ENCODE measurements around the genes C16orf74, MTHFSD and ZCCHC14.

DNA sequence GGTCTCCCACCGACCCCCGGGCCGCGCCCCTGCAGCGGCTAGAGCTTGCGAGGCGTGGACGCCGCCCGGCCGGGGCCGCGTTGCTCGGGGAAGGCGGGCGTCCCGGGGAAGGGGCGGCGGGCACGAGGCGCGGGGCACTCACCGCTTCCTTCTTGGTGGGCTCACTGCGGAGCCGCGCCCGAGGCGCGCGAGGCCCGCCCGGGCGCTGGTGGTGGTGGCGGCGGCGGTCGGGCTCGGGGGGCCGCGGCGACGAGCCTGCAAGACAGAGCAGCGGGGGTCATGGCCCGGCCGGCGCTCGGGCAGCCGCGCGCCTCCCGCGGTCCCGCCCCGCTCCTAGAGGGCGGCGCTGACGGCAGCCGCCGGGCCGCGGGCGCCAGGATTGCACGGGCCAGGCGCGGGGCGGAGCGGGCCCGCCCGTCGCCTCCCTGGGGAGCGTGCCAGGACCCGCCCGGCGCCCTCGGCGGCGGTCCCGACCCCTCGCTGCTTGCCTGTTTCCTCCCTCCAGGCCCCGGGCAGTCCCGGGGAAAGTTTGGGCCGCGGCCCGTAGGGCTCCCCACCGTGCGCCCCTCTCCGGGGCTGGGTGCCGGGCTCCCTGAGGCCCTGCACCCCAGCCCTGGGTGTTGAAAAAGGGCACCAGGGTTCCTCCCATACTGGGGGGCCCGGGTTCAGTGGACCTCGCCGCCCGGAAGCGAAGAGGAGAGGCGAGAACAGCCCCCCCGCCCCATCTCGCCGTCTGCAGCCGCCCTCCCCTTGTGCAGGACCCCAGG is at the start of gene C16orf74:
Gene C16orf74 (minus strand): TSS at position 313 of the 767 bp plus-strand sequence.
- RRBS = 2% methylated on average over 71 of the region's 98 CpGs

- RRBS = no CpG with 5 or more reads among the region's 23 CpGs
Observed at GRCh38 chr16:85805723-85806458, 6.4 kb downstream of the COX4I1 start.

GRCh38 chr16:85982458-85982969 is 83.6 kb downstream of the IRF8 start:
- RRBS = no CpG with 5 or more reads among the region's 25 CpGs

DNA sequence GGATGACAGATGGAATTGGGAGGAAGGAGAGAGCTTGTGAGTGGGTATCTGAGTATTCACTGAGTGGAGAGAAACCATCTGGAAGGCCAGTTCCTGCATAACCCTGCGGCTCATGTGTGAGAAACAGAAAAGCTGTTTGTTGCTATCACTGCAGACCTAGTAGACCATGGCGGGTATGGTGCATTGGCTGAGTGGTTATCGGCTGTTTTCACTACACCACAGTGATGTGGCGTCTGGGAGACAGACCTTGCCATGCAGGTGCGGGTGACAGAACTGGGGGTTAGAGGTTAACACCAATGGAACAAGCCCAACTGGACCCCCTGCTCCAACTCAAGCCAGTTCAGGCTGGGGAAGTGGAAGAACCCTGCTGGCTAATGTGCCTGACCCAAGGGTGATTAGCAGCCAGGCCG is 91.8 kb downstream of the IRF8 start:
- RRBS = no CpG with 5 or more reads among the region's 6 CpGs

DNA sequence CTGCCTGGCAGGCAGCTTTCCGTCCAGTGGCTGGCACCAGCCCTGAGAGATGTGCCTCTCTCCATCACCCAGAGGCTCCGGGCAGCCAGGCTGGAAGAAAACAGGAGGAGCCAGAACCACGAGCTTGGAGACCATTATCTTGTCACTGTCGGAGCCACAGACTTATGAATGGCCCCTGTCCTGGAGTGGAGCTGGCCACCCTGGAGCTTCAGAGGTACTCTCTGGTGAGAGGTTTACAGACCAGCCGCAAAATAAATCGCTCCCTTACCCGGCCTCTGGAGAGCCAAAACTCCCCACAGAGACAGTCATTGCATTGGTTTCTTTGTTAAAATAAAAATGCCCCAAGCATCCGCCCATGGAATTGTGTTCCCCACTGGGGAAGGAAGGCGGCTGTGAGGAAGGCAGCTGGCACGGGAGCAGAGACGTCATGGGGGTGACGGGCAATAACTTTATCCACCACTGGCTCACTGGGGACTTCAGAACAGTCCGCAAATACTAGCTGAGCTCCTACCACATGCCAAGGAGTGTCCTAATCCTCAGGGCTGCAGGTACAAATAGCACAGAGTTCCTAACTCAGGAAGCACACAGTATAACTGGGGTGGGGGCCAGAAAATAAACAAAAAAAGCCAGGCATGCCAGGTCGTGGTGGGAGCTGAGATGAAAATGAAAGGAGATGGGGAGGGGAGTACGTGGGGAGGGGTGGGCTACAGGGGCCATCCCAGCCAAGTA is 266.2 kb upstream of the FOXF1 start:
- RRBS = 67% methylated on average over 3 of the region's 15 CpGs

GRCh38 chr16:86298187-86298488 is 212.2 kb upstream of the FOXF1 start:
- RRBS = 33% methylated on average over 2 of the region's 12 CpGs

- RRBS = 29% methylated on average over 2 of the region's 13 CpGs
Observed at GRCh38 chr16:86298557-86299309, 211.6 kb upstream of the FOXF1 start.

- RRBS = 79% methylated on average over 14 of the region's 41 CpGs
Observed at GRCh38 chr16:86303797-86304649, 206.3 kb upstream of the FOXF1 start.

DNA sequence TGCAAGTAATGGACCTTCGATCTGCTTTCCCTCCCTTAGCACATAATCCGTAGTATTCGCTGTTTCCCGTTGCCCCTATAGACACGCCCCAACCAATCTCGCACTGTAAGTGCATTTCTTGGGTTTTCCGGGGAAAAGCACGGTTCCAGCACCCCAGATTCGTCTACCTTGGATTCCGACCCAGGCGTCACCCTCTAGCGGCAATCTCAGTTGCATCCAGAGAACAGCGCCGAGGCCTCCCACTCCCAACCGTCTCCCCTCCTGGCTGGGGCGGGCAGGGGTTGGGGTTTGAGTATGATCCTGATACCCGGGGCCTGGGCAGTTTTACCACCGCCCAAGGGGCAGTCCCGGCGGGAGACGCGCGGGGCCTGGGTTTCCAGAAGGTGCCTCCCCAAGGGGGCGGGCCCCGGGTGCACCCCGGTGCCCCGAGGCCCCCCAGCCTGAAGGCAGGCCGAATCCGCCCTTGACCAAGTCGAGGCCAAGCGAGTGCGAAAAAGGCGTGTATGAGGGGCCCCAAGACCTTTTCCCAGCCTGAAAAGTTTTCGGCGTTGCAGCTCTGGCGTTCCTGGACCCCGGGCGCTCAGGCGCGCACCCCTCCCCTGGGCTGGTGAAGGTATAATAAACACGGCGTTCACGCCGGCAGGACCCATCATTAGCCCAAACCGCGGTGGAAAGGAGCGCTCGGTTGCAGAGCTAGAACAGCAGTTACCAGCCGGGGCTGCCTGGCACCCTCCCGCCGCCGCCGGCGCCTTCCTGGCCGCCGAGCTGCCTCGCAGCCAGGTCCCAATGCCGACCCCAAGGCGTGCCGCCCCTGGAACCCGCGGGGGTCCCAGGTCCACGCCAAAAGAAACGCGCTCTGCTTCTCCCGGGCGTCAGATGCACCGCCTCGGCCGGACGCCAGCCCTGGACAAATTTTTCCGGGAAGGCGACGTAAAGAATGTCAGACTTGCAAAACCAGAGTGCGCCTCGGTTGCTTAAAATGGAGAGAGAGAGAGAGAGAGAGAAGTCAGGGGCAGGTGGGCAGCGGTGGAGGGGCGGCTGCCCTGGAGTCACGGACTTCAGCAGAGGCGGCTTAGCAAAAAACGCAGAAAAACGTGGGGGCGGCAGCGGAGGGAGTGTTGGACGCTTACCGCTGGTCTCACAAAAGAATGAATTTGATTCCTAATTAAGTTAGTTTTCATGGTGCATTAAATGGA is 11.7 kb upstream of the FOXF1 start:
- RRBS = 4% methylated on average over 24 of the region's 86 CpGs

DNA sequence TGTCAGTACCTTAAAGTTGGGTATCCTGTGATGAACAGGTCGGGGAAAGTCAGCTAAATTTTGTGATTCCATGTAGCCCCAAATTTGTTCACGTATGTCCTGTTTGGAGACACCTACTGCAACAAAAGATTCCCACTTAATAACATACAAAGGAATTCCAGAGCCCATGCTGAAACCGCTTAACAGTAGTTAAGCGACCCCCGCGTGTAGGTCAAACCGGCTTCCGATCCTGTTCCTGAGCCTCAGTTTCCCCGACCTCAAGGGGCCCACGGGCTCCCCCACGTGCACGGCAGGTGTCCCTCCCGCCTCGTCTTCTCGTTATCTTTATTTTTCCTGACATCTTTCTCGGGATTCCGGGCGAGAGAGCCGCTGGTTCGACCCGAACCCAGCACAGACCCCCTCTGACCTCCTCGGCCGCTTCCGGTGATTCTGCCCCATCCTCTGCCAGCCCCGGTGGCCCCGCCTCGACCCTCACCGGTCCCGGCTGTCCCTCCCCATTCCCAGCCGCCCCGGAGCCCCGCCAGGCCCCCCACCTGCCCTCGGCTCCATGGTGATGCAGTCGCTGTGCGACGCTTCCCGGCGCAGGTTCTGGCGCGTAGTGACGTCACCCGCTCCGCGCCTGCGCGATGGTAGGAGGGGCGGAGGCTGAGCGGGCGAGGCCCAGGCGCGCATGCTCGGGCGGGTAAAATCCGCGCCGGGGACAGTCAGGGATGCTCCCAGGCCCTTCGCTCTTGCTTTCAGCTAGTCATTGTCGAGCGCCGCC is at the start of gene MTHFSD:
Gene MTHFSD (minus strand): TSS at position 600 of the 763 bp plus-strand sequence.
- RRBS = 3% methylated on average over 28 of the region's 60 CpGs

- RRBS = 92% methylated on average over 4 of the region's 13 CpGs
Observed at GRCh38 chr16:86755286-86755687, 176.9 kb downstream of the FOXL1 start.

DNA sequence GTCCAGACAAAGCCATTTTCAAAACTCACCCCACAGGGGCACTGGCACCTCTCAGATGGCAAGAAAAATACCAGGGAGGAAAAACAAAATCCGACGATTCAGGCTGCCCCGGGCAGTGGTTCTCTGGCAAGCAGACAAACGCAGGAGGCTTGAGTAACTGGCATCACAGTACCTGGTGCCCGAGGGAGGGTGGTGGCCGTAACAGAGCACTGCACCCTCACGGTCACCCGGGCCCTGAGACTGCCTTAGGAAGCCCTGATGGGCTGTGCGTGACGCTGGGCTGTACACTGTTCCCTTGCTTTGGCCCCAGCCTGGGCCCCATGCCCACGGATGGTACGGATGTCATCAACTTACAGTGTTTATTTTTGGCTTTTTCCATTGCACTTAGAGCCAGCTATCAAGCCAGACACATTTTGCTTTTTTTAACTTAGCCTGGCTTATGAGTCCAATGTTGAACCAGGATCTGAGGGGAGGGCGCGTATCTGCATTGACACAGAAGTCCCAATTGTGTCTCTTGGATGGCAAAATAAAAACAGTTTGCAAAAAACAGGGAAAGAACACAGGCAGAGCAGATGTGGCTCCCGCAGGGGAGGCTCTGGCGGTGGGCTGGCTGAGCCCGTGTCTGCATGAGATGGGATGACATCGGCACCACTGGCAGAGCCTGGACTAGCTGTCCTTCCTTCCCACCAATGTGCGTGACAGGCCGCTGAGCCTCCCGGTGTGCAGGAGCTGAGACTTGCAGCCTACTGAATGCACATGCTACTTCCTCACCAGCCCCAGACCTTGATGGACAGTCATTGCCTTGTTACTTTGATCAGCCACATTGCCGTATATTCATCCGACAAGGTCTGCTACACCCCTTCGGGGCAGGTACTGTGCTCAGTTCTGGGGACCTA is 287.7 kb downstream of the FOXL1 start:
- RRBS = no CpG with 5 or more reads among the region's 24 CpGs

DNA sequence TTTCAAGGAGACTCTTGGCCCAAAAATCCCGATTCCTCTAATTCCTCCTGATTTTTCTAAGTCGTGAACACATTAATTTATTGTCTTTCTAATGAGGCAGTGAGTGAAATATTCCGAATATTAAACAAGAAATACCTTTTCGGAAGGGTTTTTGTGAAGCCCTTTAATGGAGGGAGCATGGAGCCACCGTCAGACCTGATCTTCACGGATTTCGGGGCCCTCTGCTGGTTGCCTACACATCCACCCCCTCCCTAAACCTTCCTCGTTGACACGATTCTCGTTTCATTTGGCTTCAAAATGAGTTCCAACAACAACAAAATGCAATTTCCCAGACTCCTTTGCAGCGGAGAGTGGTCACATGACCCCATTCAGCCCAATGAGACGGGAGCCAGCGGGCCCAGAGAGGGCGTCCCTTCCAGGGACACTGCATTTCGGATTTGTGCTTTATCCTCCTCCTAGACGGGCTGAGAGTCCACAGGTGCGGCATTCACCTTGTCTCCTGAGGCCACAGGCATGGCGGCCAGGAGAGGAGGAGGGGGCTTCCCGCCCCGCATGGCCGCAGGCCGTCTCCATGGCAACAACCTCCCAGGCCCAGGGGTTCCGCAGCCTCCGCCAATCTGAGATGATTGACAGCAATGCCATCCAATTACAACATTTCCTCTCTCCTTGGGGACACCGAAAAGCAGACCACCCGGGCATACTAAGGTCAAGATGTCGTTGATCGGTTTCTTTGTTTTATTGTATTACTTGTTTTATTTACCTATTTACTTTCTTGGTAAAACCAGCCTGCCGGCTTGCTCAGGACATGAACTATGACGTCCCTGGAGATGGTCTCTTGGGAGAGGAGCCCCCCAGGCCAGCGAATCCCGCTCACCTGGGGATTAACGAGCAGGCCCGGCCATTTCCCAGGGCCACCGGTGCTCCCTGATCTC is 259.8 kb downstream of the C16orf95 start:
- RRBS = 92% methylated on average over 5 of the region's 35 CpGs

- RRBS = no CpG with 5 or more reads among the region's 22 CpGs
Observed at GRCh38 chr16:87240470-87241499, 76.4 kb downstream of the C16orf95 start.

DNA sequence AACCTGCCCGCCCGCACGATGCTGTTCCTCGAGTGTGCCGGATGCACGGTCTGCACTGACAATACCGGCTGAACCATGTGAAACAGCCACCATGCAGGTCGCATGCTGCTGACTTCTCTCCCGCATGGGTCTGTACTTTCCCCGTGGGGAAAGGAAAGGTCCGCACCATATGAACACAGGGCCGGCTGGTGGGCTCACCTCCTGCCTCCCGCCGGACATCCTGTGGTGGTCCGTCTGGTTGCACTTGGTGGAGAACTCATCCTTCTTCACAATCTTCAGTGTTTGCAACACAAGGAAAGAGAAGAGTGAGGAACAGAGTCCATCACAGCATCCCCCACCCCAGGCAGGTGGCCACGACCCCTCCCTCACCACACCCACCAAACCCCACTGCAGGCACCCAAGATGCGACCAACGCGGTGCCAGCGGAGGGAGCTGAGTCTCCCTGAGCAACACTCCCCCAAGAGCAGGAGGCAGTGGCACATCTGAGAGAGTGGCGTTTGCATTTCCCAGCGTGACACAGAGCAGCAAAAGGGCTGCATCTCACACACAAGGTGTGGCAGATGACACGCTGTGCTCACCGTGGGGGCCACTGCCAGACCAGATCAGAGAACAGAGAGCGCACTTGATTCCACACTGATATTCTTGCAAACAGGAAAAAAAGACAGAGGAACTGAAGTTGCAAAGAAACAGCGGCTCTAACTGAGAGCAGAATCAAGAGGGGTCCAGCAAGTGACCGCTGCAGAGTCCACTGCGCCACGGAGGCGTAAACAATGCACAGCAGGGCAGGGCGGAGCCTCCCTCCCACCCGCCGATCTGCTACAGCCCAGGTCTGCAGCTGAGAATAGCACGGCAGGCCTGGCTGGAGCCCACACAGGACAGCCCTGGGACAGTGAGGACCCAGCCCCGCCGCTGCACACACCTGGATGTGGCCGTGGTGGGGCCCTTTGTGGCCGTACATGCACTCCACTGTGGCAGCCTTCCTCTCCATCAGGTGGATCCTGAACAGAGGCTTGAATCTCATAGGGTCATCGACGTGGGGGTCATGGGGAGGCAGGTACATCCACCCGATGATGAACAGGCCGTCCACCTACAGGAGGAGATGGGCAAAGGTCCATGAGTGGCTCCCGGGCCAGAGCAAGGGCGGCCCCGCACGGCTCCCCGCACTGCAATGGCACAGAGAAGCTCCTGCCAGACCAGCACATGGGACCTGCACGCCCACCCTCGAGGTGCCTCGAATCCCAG is 25.9 kb upstream of the C16orf95 start:
- RRBS = 99% methylated on average over 7 of the region's 50 CpGs

- RRBS = no CpG with 5 or more reads among the region's 24 CpGs
Observed at GRCh38 chr16:87411460-87411838, 19.3 kb downstream of the MAP1LC3B start.

GRCh38 chr16:87492518-87493465 is at the start of gene ZCCHC14:
ZCCHC14 (minus strand) TSS chr16:87493024.
- RRBS = 2% methylated on average over 64 of the region's 150 CpGs

GRCh38 chr16:87570830-87571808 is 31.2 kb upstream of the JPH3 start:
- RRBS = no CpG with 5 or more reads among the region's 25 CpGs

- RRBS = 51% methylated on average over 9 of the region's 18 CpGs
Observed at GRCh38 chr16:87576251-87576709, 26.0 kb upstream of the JPH3 start.

DNA sequence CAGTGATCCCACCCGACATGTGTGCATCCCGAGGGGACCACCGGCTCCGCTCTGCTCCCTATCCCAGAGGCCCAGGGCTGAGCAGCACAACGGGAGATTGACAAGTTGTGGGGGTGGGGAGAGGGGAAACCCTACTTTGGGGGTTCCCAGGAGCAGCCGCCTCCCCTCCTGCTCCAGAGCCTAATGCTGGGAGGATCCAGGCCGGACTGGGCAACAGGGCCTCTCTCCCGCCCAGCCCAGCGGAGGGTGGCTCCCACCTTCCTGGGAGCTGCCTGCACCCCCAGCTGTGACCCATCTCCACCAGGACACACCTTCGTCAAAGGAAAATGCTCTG is 25.5 kb downstream of the KLHDC4 start:
- RRBS = 96% methylated on average over 3 of the region's 10 CpGs

Data from mononuclear cell (primary cell).